ENCODE measurements around the gene GAREM2.

DNA sequence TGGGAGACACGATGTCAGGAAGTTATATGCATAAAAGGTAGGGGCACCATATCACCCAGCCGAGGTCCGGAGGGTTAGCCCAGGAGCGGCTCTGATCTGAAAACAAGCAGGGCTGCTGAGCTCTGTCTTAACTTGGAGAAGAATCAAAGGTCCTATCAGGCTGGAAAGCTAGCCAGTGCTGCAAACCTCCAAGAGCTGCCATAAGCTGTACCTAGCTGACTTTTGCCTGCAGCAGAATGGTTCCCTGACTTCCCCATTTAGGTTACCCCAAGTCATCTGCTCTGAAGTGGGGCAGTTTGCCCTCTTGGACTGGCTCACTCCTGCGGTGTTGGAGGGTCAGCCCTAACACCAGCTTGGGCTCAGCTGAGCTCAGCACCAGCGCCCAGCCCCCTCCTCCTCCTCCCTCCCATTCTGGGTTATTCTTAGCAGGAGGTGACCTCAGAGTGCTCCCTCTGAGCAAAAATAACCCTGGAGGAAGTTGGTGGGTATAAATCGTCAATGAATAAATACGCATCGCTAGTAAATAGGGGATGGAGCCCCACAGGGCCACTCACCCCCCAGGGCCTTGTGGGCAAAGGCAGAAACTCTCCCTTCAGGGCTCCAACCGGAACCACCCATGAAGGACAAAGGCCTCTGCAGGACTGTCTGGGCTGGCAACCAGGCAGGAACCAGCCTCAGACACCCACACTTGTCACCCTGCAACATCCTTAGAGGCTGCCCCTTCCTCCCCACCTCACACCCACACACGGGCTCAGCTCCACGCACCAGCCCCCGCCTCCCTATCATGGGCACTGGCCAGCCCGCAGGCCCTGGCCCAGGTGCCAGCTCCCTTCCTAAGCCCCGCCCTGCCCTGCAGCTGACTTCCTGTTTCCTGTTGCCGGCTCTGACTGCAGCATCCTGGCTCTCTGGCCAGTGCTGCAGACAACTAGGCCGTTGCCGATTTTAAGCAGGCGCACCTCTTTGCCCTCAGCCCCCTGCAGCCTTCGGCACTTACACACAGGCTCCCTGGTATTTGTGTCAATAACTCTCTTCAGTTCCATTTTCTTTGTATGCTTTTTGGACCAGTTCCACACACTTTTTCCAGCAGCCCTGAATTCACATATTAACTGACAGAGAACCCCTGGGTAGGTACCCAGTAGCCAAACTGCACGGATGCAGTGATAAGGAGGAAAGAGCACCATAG lies 46.8 kb downstream of the DNMT3A start:
- PRO-cap, result no peak

GRCh38 chr2:25323507-25324145 lies 18.1 kb downstream of the DNMT3A start:
- PRO-cap, result no peak

DNA sequence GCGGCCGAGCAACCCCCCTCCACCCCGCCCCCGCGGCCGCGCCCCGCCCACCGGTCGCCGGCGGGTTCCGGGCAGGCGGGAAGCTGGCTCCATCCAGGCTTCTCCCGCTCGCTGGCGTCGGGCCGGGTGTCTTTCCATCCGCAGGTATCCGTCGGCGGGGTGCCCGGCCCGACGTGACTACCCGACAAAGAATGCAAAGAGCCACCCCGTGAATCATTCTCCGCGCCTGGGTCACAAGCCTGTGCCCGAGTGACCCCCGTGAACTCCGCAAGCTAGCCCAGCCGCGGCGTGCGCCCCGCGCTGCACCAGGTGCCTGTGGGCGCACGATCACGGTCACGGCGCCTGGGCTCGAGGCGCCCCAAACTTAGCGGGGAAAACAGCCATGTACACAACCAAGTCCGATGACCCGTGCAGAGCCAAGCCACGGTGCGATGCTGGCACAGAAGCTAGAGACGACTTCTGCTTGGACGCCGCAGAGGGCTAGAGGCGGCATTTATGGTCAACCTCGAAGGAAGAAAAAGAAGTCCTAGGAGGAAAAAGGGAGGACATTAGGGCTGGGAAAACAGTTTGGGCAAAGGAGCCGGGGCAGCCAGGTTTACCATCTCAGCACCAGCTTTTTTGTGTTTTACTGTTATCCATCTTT lies 432 bp upstream of the DTNB start:
- PRO-cap, result bidirectional peak, plus-strand start at position 74 of the sequence, minus-strand start outside the sequence; bidirectional peak, plus-strand start at position 361 of the sequence, minus-strand start at position 315 of the sequence

- PRO-cap, result no peak
These were observed 62.0 kb downstream of the ASXL2 start for GRCh38 chr2:25816237-25816835.

GRCh38 chr2:25879013-25879651 lies 845 bp upstream of the ASXL2 start:
- PRO-cap, result no peak

GRCh38 chr2:25916103-25916754 lies 37.9 kb upstream of the ASXL2 start:
- PRO-cap, result no peak

GRCh38 chr2:26000510-26001134 lies 18.3 kb upstream of the KIF3C start:
- PRO-cap, result no peak

- PRO-cap, result no peak
These were observed 37.5 kb upstream of the GAREM2 start for GRCh38 chr2:26134903-26136248.

DNA sequence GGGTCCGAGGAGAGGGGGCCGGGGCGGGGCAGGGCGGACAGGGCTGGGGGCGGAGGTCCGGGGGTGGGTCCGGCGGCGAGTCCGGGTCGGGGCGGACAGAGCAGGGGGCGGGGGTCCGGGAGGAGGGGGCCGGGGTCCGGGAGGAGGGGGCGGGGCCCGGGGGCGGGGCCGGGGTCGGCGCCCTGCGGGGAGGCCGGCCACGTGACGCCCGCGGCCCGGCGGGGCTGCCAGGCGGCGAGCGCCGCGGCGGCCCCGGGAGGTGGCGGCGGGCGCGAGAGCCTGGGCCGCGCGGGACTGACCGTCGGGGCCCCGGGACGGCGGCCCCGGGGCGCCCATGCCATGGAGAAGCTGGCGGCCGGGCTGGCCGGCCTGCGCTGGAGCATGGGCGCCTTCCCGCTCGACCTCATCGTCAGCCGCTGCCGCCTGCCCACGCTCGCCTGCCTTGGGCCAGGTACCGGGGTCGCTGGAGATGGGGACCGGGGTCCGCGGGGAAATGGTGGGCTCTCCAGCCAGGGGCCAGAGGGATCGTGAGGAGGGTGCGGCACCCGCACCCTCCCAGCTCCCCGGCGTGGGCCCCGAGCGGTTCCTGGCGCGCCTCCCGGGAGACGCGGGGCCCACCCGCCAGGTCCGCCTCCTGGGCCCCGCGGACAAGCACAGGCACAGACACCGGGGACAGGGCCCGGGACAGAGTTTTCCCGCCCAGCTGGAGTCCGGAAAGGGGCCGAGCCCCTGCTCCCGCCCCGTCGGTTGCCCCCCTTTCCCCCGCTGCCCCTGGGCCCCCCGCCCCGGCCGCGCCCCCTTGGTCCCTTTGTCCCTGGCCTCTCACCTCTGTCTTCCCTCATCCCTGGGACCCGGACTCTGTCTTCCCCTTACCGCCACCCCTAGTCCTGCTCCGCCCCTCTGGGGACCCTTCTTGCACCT lies at the start of gene GAREM2:
Gene GAREM2, plus strand, starts transcription at position 207 of the 921 bp plus-strand sequence.
- PRO-cap, result bidirectional peak, plus-strand start at position 218 of the sequence, minus-strand start outside the sequence

DNA sequence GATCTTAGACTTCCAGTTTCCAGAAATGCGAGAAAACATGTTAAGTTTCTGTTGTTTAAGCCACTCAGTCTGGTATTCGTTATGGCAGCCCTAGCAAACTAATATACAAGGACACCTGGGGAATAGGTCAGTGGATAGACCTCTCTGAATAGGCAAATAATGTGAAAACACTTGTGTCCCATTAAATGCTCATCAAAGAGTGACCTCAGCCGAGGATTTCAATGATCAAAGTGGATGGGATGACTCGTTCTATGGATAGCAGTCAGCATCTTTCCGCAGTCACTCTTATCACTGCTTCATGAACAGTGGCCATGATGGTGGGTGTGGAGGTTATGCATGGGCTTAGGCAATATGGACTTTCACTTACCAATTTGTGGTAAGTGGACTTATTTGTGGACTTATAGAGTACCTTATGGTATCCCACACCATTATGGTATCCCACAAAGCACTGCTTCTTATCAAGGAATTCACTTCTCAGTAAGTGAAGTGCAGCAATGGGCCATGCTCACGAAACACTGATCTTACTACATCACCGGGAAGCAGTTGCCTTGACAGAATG lies 22.1 kb downstream of the HADHA start:
- PRO-cap, result no peak

DNA sequence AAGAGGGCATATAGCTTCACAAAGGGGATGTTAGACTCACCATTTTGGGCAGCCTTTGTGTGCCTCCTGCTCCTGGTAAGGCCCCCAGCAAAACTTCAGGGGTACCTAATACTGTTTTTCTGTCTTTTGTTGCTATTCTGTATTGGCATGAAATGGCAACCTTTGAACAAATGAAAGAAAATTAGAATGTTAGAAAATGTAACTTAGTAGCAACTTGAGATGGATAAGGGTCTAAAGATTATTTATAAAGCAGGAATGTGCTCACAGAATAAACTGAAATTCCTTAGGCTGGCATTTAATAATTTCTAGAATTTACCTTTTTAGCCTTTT lies 12.3 kb downstream of the HADHA start:
- PRO-cap, result no peak

GRCh38 chr2:26233934-26234591 lies 10.4 kb downstream of the HADHA start:
- PRO-cap, result no peak

GRCh38 chr2:26472644-26472955 lies 70.9 kb downstream of the DRC1 start:
- PRO-cap, result no peak

- PRO-cap, result no peak
These were observed 1.2 kb upstream of the KCNK3 start for GRCh38 chr2:26691209-26691767.

GRCh38 chr2:26691768-26692212 lies 732 bp upstream of the KCNK3 start:
- PRO-cap, result no peak

- PRO-cap, result no peak
These were observed 794 bp downstream of the KCNK3 start for GRCh38 chr2:26693238-26693793.

GRCh38 chr2:26695869-26696843 lies 3.6 kb downstream of the KCNK3 start:
- PRO-cap, result no peak

GRCh38 chr2:26720982-26721607 lies 28.6 kb downstream of the KCNK3 start:
- PRO-cap, result unidirectional peak, plus-strand start at chr2:26721488

DNA sequence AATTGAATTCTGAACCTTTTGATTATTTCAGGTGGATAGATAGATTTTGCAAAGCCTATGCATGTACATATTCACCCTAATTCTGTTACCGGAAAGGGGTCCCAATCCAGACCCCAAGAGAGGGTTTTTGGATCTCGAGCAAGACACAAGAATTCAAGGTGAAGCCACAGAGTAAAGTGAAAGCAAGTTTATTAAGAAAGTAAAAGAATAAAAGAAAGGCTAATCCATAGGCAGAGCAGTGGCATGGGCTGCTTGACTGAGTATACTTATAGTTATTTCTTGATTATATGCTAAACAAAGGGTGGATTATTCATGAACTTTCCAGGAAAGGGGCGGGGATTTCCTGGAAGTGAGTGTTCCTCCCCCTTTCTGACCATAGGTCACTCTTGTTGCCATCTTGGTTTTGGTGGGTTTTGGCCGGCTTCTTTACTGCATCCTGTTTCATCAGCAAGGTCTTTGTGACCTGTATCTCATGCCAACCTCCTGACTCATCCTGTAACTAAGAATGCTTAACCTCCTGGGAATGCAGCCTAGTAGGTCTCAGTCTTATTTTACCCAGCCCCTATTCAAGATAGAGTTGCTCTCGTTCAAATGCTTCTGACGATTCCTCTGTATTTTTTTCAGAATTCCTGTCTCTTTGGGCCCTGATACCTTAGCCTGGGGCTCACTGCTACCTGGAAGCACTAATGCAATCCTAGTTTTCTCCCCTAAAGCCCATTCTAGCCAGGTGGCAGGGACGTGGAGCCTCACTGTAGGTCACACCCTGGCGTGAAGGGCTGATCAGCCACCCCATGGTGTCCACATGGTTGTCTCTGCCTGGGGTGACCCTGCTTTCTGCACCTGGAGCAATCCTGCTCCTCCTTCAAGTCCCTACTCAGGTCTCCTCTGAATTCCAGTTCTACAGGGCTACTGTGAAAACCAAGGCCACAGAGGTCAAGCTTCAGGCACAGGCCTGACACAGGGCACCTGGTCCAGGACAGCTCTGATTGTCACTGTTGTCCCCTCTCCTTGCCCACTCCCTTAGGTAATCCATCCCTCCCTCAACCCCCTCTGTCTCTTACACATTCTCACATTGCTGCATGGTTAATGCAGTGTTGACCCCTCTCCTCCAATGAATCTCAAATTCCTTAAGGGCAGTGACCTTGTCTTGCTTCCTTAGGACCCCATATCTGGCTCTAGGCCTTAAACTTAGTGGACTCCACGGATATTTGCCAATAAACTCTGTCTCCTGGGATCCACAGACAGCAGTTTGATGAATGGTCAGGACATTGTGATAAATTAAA lies 5.9 kb upstream of the SLC35F6 start:
- PRO-cap, result unidirectional peak, minus-strand start at position 997 of the sequence

GRCh38 chr2:27024566-27025154 lies 8.1 kb upstream of the TMEM214 start:
- PRO-cap, result no peak